ENCODE measurements around a stretch of chr1.

DNA sequence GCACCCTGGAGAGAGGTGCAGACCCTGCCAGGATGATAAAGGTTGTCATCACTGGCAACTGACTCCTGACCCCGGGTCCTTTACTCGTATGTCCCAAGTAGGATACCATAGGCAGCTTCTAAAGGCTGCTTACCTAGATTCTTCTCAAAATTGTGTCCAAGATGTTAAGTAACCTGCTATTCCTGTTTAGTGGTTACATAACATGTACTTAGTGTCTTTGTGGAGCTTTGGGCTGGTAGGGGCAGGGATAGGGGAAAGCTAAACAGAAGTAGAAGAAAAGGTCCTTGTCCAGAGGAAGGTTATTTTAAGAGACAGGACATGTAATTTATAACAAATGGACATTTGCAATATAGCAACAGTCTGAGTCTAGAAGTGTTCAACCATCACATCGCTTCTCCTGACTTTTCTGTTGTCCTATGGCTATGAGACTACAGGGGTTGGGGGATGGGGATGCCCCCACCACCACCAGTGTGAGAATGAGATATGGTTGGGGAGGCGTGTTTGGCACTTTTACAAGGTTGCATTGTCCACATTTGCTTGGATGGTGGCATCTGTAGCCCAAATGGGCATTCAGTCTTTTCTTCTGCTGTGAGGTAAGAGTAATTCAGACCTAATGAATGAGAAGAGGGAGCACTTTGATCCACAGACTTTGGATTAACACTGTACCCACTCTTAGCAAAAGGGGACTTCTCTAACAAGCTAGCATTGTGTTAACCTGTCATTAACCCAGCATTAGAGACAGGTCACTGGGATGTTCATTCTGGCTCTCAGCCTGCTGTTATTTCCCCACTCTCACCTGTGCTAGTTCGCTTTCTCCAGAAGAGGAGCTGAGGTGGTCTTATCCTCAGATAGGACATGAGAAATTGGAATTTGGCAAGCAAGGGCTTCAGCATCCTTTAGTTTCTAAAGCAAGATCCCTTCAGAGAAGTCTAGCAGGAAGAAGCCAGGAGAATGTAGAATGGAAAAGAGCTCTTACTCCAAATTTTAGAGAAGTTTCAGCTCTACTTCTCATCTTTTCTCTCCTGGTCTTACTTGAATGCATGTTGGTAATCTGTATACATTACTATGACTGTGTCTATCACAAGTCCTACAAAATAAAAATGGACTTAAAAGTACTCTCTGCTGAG is 13.8 kb upstream of the C4BPB start:
- PRO-cap, 3 experiments = no peak in any of the 3 experiments
- RRBS = no CpG with 5 or more reads among the region's 5 CpGs

DNA sequence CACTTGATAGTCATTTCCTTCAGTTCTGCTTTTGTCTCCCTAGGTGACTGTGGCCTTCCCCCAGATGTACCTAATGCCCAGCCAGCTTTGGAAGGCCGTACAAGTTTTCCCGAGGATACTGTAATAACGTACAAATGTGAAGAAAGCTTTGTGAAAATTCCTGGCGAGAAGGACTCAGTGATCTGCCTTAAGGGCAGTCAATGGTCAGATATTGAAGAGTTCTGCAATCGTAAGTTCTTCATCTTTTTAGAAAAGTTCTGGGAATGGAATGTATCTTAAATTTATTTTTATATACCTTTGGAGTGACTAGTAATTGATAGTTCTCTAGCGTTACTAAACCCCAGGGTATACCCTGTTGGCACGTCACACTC is 846 bp downstream of the CD55 start:
- PRO-cap, 3 experiments = no peak in any of the 3 experiments
- RRBS = no CpG with 5 or more reads among the region's 7 CpGs

DNA sequence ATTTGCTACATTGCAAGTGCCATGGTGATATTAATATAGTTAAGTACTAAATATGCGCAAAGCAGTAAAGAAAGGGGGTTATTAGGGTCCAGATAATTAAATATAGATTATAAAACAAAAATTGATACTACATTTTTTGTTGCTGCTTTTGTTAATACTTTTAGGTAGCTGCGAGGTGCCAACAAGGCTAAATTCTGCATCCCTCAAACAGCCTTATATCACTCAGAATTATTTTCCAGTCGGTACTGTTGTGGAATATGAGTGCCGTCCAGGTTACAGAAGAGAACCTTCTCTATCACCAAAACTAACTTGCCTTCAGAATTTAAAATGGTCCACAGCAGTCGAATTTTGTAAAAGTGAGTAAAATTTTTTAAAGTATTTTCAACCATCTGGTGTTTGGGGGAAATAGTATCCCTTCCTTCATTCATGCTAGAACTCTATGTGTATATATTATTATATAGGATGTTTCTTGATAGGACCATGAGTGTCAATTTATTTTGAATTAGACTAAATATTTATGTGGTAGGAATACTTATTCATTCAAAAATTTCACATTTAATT is 3.0 kb downstream of the CD55 start:
- PRO-cap, 3 experiments = no peak in any of the 3 experiments
- RRBS = no CpG with 5 or more reads among the region's 5 CpGs

- PRO-cap, 3 experiments = no peak in any of the 3 experiments
- RRBS = no CpG with 5 or more reads among the region's 7 CpGs
These were observed 24.6 kb downstream of the CD55 start for GRCh38 chr1:207345879-207346649.

DNA sequence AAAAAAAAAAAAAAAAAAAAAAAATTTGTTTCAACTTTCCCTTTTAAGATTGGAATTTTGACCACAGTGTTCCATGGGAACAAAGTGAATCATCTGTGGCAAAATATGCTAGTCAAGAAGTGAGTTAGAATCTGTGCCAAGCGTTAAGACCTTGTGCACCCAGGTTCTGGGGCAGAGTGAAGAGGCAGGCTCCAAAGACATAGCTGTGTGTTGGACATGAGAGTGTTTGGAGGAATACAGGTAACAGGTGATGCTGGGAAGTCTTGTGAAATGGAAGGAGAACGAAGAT is 14.4 kb upstream of the CD46 start:
- PRO-cap, 3 experiments = no peak in any of the 3 experiments
- RRBS = no CpG with 5 or more reads among the region's 2 CpGs

GRCh38 chr1:207762249-207762976 is 10.6 kb downstream of the CD46 start:
- PRO-cap, 3 experiments = no peak in any of the 3 experiments
- RRBS = no CpG with 5 or more reads among the region's 15 CpGs

GRCh38 chr1:207825679-207826290 is 73.9 kb downstream of the CD46 start:
- PRO-cap, 3 experiments = no peak in any of the 3 experiments
- RRBS = no CpG with 5 or more reads among the region's 16 CpGs

- PRO-cap, 3 experiments = no peak in any of the 3 experiments
- RRBS = no CpG with 5 or more reads among the region's 2 CpGs
These were observed 76.7 kb downstream of the CD46 start for GRCh38 chr1:207828443-207828964.

GRCh38 chr1:207831818-207832345 is 79.0 kb downstream of the CD34 start:
- PRO-cap, 3 experiments = no peak in any of the 3 experiments
- RRBS = no CpG with 5 or more reads among the region's 7 CpGs

GRCh38 chr1:207836527-207837043 is 74.3 kb downstream of the CD34 start:
- PRO-cap, 3 experiments = no peak in any of the 3 experiments
- RRBS = no CpG with 5 or more reads among the region's 6 CpGs

- PRO-cap, 3 experiments = no peak in any of the 3 experiments
- RRBS = no CpG with 5 or more reads among the region's 9 CpGs
These were observed 49.3 kb downstream of the CD34 start for GRCh38 chr1:207861549-207862194.

GRCh38 chr1:207868801-207869690 is 41.9 kb downstream of the CD34 start:
- PRO-cap, 3 experiments = peak in 3 of 3 experiments; most common plus-strand start chr1:207869250 (in 2); most common minus-strand start chr1:207869166 (in 3)
- RRBS = 2% methylated on average over 42 of the region's 84 CpGs

DNA sequence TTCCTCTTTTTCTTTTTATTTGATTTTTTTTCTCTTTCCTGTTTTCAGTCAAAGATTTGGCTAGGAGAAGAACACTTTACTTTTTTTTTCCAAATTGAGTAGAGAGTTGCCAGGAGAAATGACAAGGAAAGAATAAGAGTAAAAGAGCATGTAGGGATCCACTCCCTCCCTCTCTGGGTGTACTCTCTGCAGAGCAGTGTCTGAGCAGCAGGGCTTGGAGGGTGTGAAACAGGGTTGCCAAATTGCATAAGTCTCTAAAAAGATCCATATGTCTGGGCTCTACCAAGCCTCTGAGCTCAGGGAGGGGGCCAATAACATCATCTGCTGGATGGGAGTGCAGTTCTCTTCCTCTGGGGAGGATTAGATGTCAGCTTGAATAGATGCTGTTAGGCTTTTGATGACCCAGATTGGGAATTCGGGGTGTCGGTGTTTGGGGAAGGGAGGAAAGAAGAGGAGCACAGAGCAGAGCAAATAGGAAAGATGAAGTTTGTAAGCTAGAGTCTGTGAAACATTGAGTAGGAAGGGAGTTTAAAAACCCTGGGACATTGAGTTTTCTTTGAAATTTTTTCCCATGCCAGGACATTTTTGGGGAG is 8.9 kb upstream of the CD34 start:
- PRO-cap, 3 experiments = no peak in any of the 3 experiments
- RRBS = no CpG with 5 or more reads among the region's 2 CpGs

GRCh38 chr1:207963247-207964277 is 52.6 kb upstream of the CD34 start:
- PRO-cap, 3 experiments = peak in 3 of 3 experiments; most common plus-strand start chr1:207963765 (in 1); most common minus-strand start chr1:207963604 (in 3)
- RRBS = 2% methylated on average over 32 of the region's 81 CpGs

GRCh38 chr1:208158201-208158730 is 85.9 kb downstream of the PLXNA2 start:
- PRO-cap, 3 experiments = no peak in any of the 3 experiments
- RRBS = no CpG with 5 or more reads among the region's 2 CpGs

GRCh38 chr1:208183956-208185016 is 59.9 kb downstream of the PLXNA2 start:
- PRO-cap, 3 experiments = no peak in any of the 3 experiments
- RRBS = no CpG with 5 or more reads among the region's 8 CpGs

DNA sequence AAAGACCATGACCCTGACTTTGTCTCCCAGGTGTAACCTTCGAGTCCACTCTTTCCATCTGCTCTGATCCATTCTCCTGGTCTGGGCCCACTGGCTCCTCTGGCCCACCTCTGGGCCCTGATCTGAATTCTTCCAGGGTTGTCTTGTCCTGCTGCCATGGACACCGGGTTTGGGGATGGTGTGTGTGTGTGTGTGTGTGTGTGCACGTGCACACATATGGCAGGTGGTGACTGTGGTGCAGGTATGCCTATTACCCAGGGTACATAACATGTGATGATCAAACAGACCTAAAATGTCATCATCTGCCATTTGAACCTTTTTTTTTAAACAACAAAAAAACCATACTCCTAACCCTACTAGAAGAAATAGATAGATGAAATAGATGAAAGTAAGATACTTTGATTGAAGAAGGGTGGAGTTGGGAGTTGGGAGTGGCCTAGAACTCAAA is 52.0 kb downstream of the PLXNA2 start:
- PRO-cap, 3 experiments = no peak in any of the 3 experiments
- RRBS = no CpG with 5 or more reads among the region's 3 CpGs

DNA sequence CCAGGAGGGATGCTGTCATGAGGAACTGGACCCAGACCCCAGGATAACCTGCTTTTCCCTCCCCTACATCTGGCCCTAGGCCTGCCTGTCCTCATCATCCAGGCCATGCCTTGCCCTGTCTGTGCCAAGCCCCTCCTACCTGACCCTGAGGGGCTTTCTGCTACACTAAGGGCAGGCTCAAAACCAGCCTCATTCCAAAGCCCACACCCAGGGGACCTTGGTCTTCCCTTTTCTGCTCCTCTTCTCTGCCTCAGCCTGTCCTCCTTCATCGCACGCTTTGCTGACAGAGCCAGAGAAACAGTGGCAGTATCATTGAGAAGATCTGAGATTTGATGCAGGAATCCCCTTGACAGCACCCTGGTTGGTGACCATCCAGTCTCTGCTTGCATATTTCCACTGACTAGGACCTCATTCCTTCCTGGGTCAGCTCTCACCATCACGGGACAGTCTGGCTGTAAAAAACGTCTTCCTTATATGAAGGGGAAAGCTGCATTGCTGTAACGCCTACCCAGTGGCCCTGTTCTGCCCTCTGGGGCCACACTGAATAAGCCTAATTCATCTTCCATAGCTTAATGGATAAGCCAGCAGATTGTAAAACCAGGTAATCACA is 38.8 kb downstream of the PLXNA2 start:
- PRO-cap, 3 experiments = no peak in any of the 3 experiments
- RRBS = no CpG with 5 or more reads among the region's 5 CpGs

DNA sequence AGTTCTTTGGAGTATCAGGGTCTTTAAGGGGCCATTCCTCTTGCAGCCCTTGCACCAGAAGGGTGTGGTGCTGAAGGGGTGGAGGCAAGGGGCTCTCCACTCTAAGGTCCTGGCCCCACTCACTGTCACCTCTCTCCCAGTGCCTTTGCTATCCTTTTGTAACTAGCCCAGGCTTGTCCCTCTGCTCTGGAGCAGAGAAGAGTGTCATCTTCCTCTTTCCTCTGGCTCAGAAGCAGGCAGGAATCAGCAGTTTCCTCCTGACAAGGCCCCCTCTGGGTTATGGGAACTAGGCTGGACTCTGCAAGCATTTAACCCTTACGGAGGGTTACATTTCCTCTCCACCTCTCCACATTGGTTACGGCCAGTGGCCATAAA is 30.5 kb downstream of the PLXNA2 start:
- PRO-cap, 3 experiments = no peak in any of the 3 experiments
- RRBS = no CpG with 5 or more reads among the region's 2 CpGs

DNA sequence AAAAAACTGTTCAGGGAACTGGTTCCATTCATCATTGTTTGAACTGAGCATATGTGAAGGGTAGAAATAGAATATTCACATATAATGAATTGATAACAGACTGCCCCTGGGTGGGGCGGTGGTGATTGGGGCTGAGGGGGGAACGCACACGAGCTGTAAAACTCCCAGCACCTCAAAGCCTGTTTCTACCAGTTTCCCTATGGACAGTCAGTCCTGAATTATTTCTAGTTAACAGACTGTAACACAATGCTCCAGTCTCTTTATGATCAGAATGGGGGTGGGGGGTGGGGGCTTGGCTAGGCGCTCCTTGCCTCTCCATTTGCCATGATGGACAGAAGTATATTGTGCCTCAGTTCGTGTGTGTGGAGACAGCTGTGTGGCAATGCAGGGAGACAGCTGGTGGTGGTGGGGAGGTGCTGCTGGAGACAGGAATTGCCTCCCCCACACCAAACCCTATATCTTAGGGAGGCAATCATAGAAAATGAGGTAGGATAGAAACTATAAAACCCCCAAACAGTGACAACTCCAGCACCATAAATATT is 3.6 kb downstream of the PLXNA2 start:
- PRO-cap, 3 experiments = no peak in any of the 3 experiments
- RRBS = no CpG with 5 or more reads among the region's 5 CpGs

All from breast (tissue), 4 donors.